Ovary (tissue), 7 donors: ENCODE measurements around a stretch of chr12.

- PRO-cap, 7 experiments = peak in 6 of 7 experiments; most common plus-strand start chr12:123583454 (in 6)
- RAMPAGE, long total RNA, 2 experiments = no peak in any of the 2 experiments
Measured at GRCh38 chr12:123583160-123583827, 1.1 kb upstream of the TMED2 start.

DNA sequence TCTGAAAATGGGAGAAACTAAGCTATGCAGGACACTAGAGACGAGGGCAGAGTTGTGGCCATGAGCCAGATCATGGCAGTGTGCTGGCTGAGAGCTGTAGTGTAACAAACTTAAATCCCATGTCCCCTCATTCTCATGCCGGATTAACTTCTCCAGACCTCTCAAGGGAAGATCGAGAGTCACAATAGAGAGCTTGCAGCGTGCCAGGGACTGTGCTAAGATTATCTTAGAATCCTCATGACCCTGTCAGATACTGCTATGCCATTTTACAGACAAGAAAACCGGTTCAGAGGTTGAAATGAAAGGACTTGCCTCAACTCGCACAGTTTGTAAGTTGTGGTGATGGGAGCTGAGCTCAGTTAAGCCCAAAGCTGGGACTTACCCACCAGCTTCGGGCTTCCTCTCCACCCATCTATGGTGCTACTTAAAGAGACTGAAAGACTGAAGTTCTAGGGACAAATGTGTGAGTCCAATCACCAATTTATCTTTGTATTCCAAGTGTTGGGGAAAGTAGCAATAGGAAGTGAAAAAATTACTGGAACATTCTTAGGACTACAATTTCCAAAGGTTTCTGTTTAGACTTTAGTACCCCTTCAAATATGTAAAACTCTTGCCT, 11.4 kb downstream of the EIF2B1 start:
- PRO-cap, 7 experiments = no peak in any of the 7 experiments
- RAMPAGE, long total RNA, 2 experiments = no peak in any of the 2 experiments

- PRO-cap, 7 experiments = no peak in any of the 7 experiments
- RAMPAGE, long total RNA, 2 experiments = no peak in any of the 2 experiments
Measured at GRCh38 chr12:123937026-123938054, 35.3 kb downstream of the CCDC92 start.

DNA sequence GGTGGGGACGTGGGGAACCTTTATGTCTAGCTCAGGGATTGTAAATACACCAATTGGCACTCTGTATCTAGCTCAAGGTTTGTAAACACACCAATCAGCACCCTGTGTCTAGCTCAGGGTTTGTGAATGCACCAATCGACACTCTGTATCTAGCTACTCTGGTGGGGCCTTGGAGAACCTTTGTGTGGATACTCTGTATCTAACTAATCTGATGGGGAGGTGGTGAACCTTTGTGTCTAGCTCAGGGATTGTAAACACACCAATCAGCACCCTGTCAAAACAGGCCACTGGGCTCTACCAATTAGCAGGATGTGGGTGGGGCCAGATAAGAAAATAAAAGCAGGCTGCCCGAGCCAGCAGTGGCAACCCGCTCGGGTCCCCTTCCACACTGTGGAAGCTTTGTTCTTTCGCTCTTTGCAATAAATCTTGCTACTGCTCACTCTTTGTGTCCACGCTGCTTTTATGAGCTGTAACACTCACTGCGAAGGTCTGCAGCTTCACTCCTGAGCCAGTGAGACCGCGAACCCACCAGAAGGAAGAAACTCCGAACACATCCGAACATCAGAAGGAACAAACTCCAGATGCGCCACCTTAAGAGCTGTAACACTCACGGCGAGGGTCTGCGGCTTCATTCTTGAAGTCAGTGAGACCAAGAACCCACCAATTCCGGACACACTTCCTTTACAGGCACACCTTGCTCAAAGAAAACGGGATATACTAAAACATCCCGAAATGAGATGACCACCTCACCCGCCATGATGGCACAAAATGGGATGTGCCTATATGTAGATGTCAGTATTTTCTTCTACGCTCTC, 25.0 kb downstream of the CCDC92 start:
- PRO-cap, 7 experiments = no peak in any of the 7 experiments
- RAMPAGE, long total RNA, 2 experiments = no peak in any of the 2 experiments

- PRO-cap, 7 experiments = no peak in any of the 7 experiments
- RAMPAGE, long total RNA, 2 experiments = no peak in any of the 2 experiments
Measured at GRCh38 chr12:123972157-123972480, 512 bp downstream of the CCDC92 start.

- PRO-cap, 7 experiments = no peak in any of the 7 experiments
- RAMPAGE, long total RNA, 2 experiments = no peak in any of the 2 experiments
Measured at GRCh38 chr12:124180531-124180758, 114.4 kb upstream of the RFLNA start.

- PRO-cap, 7 experiments = no peak in any of the 7 experiments
- RAMPAGE, long total RNA, 2 experiments = no peak in any of the 2 experiments
Measured at GRCh38 chr12:124273504-124274070, 21.3 kb upstream of the RFLNA start.

DNA sequence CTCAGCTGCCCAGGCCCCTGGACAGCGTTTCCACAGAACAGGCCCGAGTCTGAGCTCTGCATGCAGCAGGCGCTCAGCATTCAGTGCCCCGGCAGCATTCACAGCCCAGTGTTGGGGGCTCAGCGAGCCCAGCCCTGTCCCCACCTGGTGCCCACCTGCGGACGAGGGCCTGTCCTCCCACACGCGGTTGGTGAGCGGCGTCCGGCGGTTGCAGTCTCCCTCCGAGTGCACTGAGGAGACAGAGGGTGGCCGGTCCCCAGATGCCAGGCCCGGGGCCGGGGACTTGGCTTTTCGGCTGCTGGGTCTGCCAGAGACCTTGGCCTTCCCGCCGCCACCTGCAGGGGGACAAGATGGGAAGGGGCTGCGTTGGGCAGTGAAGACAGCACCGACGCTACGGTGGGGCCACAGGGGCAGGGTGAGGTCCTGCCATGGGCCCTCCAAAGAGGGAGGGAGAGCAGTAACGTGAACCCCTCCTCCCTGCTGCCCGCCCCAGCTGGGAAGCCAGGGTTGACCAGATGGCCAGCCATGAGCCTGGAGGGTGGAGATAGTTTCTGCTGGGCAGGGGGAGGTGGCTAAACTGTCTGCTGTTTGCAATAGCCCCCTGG, 31.2 kb downstream of the RFLNA start:
- PRO-cap, 7 experiments = no peak in any of the 7 experiments
- RAMPAGE, long total RNA, 2 experiments = no peak in any of the 2 experiments

DNA sequence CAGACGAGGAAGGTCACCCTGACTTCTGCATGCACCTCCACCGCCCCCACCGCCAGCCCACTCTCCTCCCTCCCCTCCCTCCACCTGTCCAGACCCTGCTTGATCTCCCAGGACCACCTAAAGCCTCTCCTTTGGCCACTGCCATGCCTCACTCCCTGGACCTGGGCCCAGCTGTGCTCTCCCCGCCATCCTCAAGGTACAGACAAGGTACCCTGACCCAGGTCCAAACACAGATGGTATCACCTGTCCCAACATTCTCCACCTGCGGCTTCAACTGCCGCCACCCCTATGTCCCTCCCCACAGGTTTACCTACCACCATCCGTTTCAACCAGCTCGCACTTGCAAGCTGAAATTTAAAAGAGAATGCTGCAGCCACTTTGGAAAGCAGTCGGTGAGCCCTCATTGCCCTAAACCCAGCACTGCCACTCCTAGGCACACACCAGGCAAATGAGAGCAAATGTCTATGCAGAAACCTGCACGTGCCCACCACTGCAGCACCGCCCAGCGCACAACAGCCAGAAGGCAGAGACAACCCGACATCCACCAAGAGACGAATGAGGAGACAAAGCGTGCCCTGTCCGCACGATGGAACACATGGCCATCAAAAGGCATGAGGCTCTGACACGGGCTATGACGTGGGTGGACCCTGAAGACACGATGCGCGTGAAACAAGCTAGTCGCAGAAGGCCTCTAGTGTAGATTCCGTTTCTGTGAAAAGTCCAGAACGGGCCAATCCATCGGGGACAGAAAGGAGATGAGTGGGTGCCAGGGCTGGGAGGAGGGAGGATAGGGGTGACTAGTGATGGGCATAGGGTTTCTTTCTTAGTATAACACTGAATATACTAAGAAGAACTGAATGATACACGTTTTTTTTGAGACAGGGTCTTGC, 71.0 kb downstream of the RFLNA start:
- PRO-cap, 7 experiments = no peak in any of the 7 experiments
- RAMPAGE, long total RNA, 2 experiments = no peak in any of the 2 experiments

DNA sequence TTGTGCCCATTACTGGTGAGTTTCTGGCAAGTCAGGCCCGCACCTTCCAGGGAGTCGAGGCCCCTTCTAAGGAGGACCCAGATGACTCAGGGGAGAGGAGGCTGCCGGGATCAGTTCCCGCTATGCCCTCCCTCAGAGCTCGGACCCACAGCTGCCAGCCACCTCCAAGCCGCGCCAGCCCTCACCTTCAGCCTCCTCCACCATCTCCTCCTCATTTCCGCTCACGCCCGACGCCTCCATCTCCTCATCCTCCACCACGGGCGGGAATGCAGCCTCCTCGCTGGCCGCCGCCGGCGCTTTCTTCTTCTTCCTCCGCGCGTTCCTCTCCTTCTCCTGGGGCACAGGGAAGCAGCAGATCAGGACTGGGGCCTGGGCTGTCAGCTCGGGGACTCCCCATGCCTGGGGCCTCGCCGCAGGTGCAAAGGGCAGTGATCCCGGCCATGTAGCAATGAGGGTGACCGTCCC, 83.2 kb downstream of the RFLNA start:
- PRO-cap, 7 experiments = no peak in any of the 7 experiments
- RAMPAGE, long total RNA, 2 experiments = no peak in any of the 2 experiments

- PRO-cap, 7 experiments = no peak in any of the 7 experiments
- RAMPAGE, long total RNA, 2 experiments = no peak in any of the 2 experiments
Measured at GRCh38 chr12:124440451-124441195, 126.8 kb downstream of the NCOR2 start.

- PRO-cap, 7 experiments = no peak in any of the 7 experiments
- RAMPAGE, long total RNA, 2 experiments = start-site peak on the minus strand in 2 of 2 experiments, at chr12:124463217-124463631 at its widest, 7 reads per replicate
Measured at GRCh38 chr12:124463129-124464062, 104.0 kb downstream of the NCOR2 start.

GRCh38 chr12:124495467-124496103, 71.8 kb downstream of the NCOR2 start:
- PRO-cap, 7 experiments = no peak in any of the 7 experiments
- RAMPAGE, long total RNA, 2 experiments = no peak in any of the 2 experiments

DNA sequence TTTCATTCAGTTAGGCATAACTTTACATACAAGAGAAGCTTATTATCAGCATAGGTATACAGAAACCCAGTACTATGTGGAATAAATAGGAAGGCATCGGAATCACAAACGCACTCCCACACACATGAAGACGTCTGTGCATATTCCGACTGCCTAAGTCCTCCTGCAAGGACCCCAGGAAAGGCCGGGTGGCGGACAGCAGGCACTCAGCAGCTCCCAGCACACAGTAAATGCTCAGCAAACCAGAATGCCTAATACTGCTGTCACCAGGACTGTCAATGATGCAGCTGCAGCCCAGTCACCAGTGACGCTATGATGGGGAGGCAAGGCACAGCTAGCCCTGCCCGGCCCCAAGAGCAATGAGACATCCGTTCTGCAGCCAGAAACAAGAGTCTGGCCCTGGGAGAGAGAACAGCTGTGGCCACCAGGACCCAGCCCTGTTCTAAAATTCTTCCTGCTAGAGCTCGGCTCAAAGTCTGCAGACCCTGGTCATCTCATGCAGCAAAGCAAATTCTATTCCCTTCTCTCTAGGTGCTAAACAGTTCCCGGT, 69.8 kb downstream of the NCOR2 start:
- PRO-cap, 7 experiments = peak in 1 of 7 experiments; most common plus-strand start position 382 of the sequence (in 1); most common minus-strand start position 228 of the sequence (in 1)
- RAMPAGE, long total RNA, 2 experiments = no peak in any of the 2 experiments

DNA sequence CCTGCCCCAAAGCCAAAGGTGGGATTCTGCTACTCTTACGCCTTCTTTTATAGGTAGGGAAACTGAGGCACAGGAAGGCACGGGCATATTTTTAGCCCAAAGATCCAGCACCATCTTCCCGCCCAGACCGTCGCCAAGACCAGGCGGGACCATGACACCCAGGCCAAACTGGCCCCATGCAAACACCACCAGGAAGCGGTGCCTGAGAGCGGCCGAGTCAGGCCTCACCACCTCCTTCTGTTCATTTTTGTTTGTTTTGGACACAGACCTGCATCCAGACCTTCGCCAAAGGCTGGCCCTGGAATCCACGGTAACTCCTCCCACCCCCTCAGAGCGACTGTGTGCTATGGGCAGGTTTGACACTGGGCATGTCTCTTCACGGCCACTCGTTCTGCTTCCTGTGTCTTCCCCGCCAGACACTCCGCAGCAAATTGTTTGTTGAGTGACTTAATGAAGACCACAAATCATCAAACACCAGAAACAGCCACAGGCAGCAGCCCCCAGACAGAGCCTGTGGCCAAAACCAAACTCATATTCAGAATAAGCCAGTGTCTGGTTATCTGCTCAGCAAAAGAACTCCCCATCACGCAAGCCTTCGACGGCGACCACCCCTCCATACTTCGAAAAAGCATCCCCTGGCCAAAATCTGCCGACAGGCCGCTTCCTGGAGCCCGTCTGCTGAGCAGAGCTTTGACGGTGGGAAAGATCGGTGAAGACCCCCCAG, 47.1 kb downstream of the NCOR2 start:
- PRO-cap, 7 experiments = peak in 1 of 7 experiments; most common minus-strand start position 242 of the sequence (in 1)
- RAMPAGE, long total RNA, 2 experiments = no peak in any of the 2 experiments

- PRO-cap, 7 experiments = no peak in any of the 7 experiments
- RAMPAGE, long total RNA, 2 experiments = no peak in any of the 2 experiments
Measured at GRCh38 chr12:124531154-124532219, 35.9 kb downstream of the NCOR2 start.

DNA sequence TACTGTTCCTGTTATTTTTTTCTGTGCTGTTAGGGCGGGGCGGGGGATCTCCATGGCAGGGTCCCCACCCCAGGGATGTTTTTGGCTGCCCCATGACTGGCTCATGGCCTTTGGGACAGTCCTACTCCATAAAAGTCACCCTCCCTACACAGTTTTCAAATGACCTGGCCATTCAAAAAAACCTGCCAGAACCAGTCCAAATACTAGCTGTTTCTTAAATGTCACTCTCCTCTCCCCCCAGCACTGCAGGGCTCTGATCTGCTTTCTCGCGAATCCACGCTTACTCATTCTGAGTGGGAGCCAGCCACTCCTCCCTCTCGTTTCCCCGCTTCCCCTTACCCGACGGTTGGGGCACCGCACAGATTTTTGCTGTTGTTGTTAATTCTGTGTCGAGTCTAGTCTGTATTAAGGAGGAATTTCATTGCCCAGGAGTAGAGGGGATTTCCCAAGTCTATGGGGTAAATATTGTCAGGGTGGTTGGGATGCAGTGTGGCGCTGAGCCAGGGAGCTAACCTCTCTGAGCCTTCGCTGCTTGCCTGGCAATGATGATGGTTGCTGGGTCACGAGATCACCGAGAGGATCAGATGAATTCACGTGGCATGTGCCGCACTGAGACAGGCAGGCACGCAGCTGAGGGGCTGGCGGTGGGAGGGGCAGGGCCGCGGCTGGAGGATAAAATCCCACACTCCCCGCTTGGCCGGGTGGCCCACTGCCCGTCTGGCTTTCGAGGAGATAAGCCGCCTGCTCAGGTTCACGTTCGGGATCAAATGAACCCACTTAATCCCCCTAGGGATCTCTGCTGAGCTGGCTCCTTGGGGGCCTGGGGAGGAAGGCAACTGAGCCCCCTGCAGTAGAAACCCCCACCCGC, 18.5 kb downstream of the NCOR2 start:
- PRO-cap, 7 experiments = peak in 1 of 7 experiments; most common plus-strand start position 709 of the sequence (in 1)
- RAMPAGE, long total RNA, 2 experiments = no peak in any of the 2 experiments

GRCh38 chr12:124550636-124551172, 16.7 kb downstream of the NCOR2 start:
- PRO-cap, 7 experiments = no peak in any of the 7 experiments
- RAMPAGE, long total RNA, 2 experiments = no peak in any of the 2 experiments

DNA sequence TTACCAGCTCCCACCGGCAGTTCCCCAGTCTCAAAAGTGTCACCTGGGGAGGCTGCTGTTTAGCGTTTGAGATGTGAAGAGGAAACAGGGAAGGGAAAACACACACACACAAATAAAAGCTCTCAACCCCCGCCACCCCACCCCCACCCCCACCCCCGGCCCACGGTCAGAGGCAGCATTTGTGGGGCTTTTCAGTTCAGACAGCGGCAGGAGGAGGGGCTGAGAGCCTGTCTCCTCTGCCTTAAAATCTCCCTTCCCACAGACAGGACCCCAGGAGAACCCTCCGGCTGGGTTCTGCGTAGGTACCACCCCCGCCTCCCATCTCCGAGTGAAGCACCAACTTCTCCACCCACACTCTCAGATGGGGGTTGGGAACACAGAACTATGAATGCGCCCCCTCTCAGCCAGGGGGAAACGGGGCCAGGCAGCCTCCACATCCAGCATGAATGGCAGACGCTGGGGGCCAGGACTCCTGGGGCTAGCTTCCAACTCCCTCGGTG, 3.0 kb downstream of the NCOR2 start:
- PRO-cap, 7 experiments = peak in 3 of 7 experiments; most common plus-strand start position 360 of the sequence (in 2); most common minus-strand start position 218 of the sequence (in 1)
- RAMPAGE, long total RNA, 2 experiments = no peak in any of the 2 experiments

GRCh38 chr12:124617432-124618179, 50.2 kb upstream of the NCOR2 start:
- PRO-cap, 7 experiments = no peak in any of the 7 experiments
- RAMPAGE, long total RNA, 2 experiments = no peak in any of the 2 experiments